Measurements from ENCODE around the genes POLG2 and CEP95.

- PRO-cap = no peak
Measured at GRCh38 chr17:64216304-64217121, 46.5 kb downstream of the TEX2 start.

GRCh38 chr17:64277801-64278280 lies 14.8 kb upstream of the TEX2 start:
- PRO-cap = no peak

- PRO-cap = no peak
Measured at GRCh38 chr17:64314978-64315680, 52.1 kb upstream of the TEX2 start.

DNA sequence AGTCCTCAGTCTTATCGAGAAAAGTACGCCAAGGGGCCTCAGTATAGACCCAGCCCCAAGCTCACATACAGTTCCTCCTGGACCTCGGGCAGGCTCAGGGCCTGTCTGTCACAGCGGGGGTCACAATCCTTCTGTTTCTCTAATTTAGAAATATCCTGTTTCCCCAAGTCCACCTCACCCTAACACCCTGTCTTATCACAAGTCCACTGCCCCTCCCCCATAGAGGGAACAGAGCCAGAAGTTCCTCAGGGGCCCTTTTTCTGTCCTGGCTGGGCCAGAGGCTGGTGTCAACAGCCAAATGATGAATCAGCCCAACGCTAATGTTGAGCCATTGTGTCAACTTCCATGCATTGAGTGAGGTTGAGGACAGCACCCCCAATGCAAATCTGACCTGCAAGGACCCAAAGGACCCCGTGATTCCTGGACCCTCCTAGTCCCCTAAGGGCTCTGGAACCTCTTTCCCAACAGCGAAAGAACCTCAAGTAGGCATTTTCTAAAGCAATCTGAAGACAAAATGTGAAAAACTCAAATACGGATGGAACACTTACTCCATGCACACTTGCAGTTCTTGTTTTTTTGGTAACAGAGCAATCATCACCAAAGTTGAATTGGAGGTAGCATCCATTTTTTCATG lies 58.6 kb downstream of the PECAM1 start:
- PRO-cap = no peak

- PRO-cap = no peak
Measured at GRCh38 chr17:64344070-64344986, 46.3 kb downstream of the PECAM1 start.

GRCh38 chr17:64387888-64388554 lies 2.6 kb downstream of the PECAM1 start:
- PRO-cap = no peak

- PRO-cap = bidirectional peak, plus-strand start at chr17:64497136, minus-strand start at chr17:64497052; unidirectional peak, minus-strand start at chr17:64497218
Measured at GRCh38 chr17:64496954-64497990, at the start of gene POLG2. Gene POLG2 (minus strand): TSS chr17:64497054.

GRCh38 chr17:64506956-64507117 lies at the start of gene CEP95:
Gene CEP95 (plus strand): TSS chr17:64506977.
- PRO-cap = bidirectional peak, plus-strand start at chr17:64507069, minus-strand start at chr17:64506990

- PRO-cap = no peak
Measured at GRCh38 chr17:64515606-64516520, 9.1 kb downstream of the CEP95 start.

DNA sequence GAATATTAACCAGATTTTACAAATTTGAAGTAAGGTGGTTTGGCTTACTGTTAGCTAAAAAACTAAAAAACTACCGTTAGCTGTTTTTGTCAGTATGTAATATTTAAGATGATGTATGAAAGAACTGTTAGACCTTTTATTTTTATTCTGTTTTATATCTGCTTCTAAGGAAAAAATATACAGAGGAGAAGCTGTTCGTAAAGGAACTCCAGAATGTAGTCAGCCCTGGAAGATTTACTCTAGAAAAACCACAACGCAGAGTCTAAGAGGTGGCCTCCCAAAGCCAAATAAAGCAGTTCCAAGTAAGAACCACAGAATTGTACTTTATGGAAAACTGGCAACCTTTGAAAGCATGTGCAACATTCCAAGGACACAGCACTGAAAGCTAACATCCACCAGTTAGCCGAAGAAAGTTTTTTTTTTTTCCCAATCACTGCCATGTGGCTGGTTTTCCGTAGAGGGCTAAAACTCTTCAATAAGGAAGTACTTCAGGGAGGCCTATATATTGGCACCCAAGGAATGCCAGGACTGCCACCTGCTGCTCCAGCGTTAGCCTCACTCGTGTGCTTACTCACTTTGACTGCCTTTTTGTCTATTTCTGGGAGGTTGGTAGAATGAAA lies 25.1 kb downstream of the CEP95 start:
- PRO-cap = no peak

- PRO-cap = no peak
Measured at GRCh38 chr17:64580731-64581232, 74.0 kb downstream of the CEP95 start.

DNA sequence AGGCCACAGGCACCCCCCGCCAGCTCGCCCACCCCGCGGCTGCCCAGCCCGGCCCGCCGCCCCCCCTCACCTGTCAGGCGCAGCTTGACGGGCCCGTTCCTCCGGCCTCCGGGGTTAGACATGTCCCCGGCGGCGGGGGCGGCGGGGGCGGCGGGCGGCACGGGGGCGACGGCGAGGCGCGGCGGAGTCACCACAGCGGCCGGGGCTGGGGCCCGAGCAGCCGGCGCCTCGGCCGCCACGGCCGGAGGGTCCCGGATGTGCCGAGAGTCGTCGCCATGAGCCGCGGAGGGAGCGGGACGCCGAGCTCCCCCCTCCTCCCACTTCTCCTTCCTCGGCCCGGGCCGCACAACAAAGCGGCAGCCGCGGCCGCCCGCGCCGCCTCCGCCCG lies 354 bp downstream of the SMURF2 start:
- PRO-cap = bidirectional peak, plus-strand start at position 320 of the sequence, minus-strand start at position 250 of the sequence

GRCh38 chr17:64706809-64707619 lies 44.9 kb upstream of the SMURF2 start:
- PRO-cap = no peak

DNA sequence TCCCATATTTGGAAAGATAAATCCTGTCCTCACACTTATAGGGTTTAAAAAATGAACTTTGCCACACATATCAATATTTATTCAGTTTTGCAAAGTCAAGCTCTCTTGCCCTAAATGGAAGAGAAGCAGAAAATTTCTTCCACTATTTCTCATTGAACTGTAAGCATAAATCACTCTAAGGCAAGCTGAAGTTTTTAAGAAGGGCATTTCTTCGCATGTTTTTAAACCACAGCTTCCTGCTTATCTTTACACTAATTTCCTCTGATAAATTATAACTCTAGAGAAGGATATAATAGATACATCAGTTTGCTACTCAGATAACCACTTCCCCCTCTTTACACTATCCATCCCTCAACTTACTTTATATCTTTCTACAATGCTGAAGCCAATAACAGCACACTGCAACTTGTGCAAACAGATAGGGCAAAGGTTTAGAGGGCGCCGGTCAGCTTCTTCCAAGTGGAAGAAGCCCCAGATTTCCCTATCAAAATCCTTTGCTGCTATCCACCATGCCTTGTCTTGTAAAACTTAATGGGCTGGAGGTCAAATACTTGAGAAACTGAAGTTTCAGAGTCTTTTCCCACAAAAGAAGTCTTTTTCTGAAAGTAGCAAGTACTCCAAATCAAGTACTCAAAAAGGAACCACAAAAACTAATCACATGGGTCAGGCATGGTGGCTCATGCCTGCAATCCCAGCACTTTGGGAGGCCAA lies 49.8 kb upstream of the LRRC37A3 start:
- PRO-cap = no peak

- PRO-cap = no peak
Measured at GRCh38 chr17:64986329-64987015, 67.2 kb upstream of the LRRC37A3 start.

GRCh38 chr17:65058196-65058528 lies 1.6 kb upstream of the GNA13 start:
- PRO-cap = no peak

GRCh38 chr17:65585473-65585886 lies 24.0 kb upstream of the AXIN2 start:
- PRO-cap = no peak

DNA sequence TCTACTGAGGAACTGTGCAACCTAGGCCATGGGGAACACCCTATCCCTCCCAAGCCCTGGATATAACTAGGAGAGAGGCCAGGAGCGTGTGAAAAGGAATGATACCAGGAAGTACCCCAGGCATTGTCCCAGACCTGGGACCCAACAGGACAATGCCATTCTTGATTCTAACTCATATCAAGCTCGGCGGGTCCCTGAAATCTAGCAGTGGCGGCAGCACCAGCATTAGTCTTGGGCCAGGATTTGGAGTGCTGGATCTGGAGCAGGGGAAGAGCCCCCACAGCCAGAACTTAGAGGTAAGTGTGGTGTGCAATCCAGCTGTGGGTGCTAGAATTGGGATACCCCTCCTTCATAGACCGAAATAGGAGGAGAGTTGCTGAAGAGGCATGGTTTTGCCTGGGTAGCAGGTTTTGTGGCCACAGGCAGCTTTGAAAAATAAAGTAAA lies 170.9 kb downstream of the CEP112 start:
- PRO-cap = no peak

DNA sequence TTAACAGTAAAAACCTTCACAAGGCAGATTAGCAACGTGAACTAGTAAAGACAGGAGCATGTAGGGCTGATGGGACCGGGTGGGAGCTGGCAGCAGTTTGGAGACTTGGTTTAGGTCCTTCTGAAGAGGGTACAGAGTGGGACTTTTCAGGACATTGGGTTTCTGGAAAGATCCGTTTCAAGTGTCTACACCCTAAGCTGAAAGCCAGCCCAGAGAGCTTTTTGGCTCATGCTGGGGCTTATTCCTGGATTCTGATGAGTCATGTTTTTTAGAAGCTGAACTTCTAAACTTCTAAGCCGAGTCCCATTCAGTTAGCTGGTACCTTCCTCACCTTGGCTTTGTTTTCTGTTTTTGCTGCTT lies 205.1 kb downstream of the PRKCA start:
- PRO-cap = no peak

DNA sequence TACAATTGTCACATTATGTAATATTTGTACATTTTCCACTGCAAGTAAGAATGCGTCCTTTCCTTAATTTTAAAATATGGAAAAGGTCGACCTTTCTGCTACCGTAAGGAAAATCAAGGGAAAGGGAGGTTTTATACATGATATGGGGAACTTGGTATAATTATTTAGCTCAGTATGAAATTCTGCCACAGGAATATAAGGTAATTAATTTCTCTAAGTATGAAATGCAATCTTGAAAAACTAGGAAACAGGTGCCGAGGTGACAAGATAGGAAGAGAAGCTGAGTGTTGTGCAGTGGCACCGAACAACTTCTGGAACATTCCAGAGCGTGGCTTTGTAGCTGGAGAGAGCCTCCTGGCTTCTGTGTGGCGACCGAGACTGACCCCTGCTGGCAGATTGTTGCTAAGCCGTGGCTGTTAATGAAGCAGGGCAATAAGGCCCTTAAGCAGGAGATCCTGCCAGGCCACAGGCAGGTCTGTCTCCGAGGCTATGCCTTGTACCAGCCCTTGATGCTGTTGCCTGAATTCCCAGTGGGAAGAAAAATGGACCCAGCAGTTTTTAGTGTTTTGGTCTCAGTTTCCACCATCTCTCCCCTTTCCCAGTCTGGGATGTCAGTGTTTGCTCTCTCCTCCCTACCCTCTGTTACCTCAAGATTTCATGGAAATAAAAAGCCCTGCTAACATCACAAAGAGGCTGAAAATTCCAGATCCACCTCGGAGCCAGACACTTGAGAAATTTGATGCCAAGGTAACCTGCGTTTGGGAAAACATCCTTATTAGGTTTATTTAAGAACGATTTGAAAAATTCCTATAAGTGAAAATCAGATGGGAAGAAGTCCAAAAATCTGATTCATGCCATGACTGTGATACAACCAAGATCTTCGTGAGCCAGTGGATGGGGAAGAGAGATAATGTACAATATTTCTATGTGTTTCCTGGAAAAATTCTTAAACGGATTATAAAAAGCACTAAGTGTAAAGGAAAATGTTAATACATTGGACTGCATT lies 264.9 kb downstream of the PRKCA start:
- PRO-cap = no peak

All from left ventricle myocardium (tissue), 1 donor.